ENCODE measurements around the gene TARS3.

DNA sequence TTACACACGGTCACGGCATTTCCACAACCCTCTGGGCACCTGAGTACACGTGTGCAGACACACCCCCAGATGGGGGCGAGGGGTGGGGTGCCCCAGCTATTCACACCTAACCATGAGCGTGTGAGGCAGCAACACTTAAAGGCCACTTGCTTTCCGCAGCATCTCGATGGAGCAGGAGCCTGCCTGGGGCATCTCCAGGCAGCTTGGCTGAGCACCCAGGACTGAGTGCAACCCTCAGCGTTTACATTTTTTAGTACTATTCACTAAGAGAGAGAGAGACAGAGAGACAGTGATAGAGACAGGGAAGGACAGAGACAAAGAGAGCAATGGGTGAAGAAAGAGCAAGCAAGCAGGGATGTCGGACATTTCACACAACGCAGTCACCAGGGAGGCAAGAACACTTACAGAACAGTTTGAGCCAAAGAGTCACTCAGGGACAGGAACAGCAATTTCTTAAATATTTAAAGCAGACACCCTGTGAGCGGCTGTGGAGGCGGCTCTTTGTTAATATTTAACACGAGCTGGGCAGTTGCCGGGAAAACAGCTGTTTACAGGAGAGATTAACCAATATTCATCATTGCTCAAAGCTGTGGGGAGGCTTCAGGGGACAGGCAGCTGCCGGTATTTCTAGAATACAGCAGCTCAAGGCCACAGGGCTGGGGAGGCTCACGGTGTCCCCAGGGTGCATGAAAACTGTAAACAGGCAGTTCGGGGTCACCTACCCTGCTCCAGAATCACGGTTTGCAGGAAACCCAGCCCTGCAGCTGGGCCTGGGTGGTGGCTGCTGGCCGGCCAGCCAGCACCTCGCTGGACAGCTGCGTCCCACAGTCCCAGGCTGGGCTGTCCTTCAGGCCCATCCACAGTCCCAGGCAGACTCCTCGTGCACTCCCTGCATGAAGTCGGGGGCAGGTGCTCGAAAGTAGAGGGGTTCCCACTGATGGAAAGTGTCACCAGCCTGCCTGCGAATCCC is 38.7 kb upstream of the PCSK6 start:
- PRO-cap, result no peak
- CAGE, long polyA plus RNA, result no peak

DNA sequence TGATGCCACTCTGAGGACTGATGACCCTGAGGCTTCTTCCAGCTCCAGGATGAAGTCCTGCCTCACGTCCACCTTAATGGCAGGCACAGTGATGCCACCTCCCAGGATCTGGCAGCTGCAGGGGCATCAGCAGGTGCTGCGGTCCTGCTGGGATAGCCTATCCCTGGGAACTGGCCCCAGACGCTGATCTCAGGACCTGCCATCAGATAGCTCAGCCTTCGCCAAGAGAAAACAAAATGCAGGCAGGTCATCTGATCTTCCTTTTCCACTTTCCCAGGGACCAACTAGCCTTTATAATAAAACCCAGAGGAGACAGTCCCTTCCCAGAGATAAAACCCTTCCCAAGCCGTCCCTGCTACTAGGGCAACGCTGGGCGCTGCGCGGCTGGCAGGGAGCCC is 42.2 kb downstream of the TM2D3 start:
- PRO-cap, result no peak
- CAGE, long polyA plus RNA, result no peak

DNA sequence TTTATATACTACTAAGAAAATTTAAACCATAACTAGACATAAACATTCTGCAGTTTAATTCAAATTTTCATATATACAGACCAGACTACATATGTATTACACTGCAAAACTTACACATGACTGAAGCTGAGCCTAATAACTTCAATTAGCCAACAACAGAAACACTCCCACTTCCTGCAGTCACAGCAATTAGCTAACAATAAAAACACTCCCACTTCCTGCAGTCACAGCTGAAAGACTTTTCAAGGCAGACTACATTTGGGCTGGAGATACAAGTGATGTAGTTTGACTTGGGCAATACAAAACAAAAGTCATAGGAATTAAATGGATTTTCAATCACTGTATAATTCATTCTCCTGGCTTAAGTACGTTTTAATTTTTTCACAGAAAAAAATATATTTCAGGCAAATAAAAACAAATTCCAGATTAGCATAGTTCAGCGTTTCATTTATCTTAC is 10.3 kb downstream of the TM2D3 start:
- PRO-cap, result no peak
- CAGE, long polyA plus RNA, result no peak

GRCh38 chr15:101723754-101724953 is at the start of gene TARS3:
TARS3 (minus strand) TSS chr15:101724473.
- PRO-cap, result bidirectional peak, plus-strand start at chr15:101724168, minus-strand start at chr15:101724169; unidirectional peak, minus-strand start at chr15:101724473
- CAGE, long polyA plus RNA, result no peak

DNA sequence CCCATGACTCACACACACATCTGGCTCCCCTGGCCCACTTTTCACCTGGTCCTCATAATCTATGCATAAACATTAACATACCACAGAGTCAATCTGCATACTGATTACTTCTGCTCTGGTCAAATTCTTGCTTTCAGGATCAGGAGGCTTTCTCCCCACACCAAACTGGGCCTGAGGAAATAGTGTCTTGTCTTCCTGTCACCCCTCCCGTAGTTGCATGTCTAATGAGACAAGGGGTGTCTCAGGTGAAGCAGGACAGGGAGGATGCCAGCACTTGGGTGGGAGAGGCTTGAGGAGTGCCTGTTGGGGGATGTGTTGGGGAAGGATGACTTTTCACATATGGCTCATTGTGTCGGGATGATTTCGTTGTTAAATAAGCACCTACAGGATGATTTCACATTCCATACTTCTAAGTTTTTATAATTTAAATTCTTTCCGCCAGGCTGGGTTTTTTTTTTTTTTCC is 142.2 kb downstream of the OR4F15 start:
- PRO-cap, result no peak
- CAGE, long polyA plus RNA, result no peak